ENCODE results near the genes RAB23 and PHF3.

- PRO-cap = no peak
- RAMPAGE, long total RNA, 2 experiments = no peak in any of the 2 experiments
Measured at GRCh38 chr6:53746274-53746763, 48.5 kb upstream of the LRRC1 start.

GRCh38 chr6:53795562-53796627 is 1.1 kb downstream of the LRRC1 start:
- PRO-cap = no peak
- RAMPAGE, long total RNA, 2 experiments = no peak in any of the 2 experiments

DNA sequence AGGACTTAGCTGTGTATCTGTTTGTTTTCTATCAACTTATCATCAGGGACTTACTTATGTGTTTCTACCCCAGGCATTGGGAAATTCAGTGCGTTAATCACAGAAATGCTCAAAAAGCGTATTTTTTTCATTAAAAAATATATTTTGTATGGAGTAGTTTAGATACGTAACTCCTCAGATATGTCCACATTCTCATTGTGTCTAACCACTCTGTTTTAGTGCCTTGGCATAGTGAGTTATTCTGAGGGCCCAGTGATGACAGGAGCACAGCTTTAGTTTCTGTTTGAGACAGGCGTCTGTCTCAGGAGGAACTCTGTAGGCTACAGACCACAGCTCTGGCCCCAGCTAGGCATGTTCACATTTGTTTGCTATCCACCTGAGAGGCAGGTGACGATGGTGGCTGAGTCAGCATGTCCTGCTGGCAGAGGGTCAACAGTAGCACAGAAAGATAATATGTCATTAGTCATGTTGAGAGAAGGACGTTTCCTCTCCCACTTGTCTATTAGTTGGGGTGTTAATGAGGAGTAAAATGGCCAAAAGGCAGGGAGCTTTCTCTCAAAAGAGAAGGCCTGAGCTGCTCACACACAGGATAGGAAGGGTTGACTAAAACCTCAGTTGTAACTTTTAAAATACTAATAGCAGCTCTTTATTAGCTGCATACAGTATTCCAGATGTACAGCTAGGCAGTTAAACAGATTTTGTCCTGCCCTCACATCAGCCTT is 16.3 kb downstream of the LRRC1 start:
- PRO-cap = no peak
- RAMPAGE, long total RNA, 2 experiments = no peak in any of the 2 experiments

DNA sequence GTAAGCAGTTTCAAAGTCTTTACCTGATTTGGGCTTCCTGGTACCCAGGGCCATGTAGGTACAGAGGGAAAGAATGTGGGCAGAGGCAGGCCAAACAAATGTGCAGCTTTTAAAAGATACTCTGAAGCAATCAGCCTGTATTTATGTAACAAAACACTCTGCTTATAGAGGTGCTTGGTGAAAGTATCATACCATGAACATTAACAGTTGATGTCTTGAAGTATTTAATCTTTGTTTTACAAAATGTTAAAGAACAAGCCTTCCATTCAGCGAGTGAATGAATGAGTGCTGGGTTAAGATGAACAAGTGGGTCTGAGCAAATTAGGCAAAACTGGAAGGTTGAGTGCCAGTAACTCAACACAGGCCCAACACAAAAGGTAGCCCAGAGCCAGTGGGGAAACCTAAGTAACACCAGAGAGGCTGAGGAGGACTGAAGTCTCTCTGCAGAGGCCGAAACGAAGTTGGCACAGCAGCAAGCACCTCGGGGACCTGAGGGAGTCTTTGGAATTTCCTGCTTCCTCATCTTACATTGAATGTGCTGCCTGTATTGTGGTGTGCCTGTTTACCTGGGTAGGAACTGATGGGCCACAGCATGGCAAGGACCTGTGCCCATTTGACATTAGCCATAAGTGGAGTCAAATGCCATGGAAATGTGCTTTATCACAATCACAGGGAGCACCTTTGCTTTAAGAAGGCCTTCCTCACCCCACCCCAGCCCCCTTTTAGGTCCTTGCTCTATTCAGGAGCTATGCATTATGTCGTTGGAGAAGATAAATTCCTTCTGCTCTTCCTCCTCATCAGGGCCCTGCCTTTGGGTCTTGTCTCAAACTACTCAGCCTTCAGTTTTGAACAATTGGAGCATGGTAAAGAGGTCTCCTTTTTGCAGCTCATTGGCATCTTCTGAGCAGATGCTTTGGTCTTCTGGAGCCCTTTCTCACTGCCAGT is 60.5 kb downstream of the LRRC1 start:
- PRO-cap = no peak
- RAMPAGE, long total RNA, 2 experiments = start-site peak on the plus strand in 1 of 2 experiments, centred at position 584 of the sequence, 19 reads per replicate

GRCh38 chr6:56516963-56517796 is 269.8 kb upstream of the COL21A1 start:
- PRO-cap = no peak
- RAMPAGE, long total RNA, 2 experiments = no peak in any of the 2 experiments

DNA sequence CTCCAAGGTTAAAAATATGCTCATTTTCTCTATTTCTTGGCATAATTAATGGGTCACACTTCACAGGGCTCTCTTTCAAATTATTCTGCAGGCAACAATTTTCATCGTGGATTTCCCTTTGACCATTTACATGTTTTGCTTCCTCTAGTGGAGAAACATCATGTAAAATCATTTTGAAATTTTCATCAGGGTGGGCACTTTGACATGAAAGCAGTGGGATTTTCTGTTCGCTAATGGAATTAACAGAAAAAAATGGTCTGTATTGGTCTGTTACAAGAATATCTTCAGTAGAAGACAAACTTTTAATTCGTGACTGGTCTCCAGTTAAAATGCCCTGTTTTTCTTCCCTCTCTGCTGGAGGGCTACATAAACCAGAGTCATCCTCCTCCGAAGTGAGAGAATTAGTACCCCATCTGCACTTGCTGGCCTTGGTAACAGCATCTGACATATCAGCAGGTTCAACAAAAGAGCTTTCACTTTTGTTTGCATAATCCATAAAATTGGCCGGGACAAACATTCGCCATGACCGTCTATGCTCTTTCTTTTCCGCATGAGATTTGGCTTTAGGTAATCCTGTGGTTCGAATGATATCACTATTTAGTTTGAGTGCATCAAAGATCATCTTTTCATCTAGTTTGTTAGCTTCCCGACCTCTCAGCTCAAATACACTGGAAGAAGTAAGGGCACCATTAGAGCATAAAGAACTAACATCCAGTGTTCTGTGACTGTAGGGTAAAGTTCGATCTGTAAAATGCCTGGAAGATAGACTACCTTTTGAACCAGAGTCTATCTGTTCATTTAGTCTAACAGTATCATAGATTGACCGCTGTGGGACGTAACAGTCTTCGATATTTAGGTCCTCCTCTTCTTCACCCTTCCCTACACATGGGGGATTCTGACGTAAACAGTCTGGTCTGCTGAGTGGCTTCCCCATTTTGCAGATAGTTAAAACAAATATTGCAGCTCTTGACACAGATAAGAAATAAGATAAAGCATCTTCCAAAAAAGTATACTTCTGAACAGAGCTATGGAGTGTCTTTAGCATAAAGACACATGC is 293.6 kb upstream of the COL21A1 start:
- PRO-cap = bidirectional peak, plus-strand start at position 490 of the sequence, minus-strand start at position 434 of the sequence
- RAMPAGE, long total RNA, 2 experiments = no peak in any of the 2 experiments

DNA sequence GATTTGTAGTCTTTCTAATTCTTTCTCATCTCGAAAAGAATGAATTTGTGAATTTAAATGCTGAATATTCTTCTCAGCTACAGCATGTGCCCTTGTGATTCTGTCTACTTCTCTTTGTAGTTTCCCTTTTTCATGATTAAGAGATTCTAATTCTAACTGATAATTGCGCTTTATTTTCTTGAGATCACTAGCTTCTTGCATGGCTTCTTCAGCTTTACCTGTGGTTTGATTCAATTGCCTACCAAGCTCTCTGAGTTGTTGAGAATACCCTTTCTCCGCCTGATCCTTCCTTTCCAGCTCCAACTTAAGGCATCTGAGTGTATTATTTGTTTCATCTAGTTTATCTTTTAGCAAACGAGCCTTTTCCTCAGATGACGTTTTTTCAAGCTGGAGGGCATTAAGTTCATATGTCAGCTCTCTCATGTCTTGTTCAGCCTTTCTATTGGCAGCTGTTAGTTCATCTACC is 335.1 kb downstream of the DST start:
- PRO-cap = no peak
- RAMPAGE, long total RNA, 2 experiments = no peak in any of the 2 experiments

GRCh38 chr6:56691133-56691502 is 263.5 kb downstream of the DST start:
- PRO-cap = unidirectional peak, plus-strand start at chr6:56691398
- RAMPAGE, long total RNA, 2 experiments = no peak in any of the 2 experiments

- PRO-cap = no peak
- RAMPAGE, long total RNA, 2 experiments = no peak in any of the 2 experiments
Measured at GRCh38 chr6:56842042-56842536, 112.5 kb downstream of the DST start.

- PRO-cap = bidirectional peak, plus-strand start at chr6:57222409, minus-strand start at chr6:57222307
- RAMPAGE, long total RNA, 2 experiments = start-site peak on the minus strand in 2 of 2 experiments, at chr6:57222278-57222322 at its widest, 16 to 24 reads per replicate
Measured at GRCh38 chr6:57222096-57222700, at the start of gene RAB23. RAB23 (minus strand) TSS chr6:57222307.

GRCh38 chr6:57224875-57225240 is 2.8 kb upstream of the RAB23 start:
- PRO-cap = no peak
- RAMPAGE, long total RNA, 2 experiments = no peak in any of the 2 experiments

GRCh38 chr6:57288132-57288742 is 29.2 kb upstream of the PRIM2 start:
- PRO-cap = no peak
- RAMPAGE, long total RNA, 2 experiments = no peak in any of the 2 experiments

DNA sequence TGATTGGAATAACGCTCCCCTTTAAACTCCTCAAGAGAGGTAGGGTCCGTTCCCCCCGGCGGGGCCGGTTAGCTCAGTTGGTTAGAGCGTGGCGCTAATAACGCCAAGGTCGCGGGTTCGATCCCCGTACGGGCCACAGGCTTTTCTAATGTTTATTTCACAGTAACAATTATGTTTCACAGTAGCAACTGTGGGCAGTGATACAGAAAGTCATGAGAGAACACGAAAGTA is 505.4 kb downstream of the PRIM2 start:
- PRO-cap = no peak
- RAMPAGE, long total RNA, 2 experiments = no peak in any of the 2 experiments

DNA sequence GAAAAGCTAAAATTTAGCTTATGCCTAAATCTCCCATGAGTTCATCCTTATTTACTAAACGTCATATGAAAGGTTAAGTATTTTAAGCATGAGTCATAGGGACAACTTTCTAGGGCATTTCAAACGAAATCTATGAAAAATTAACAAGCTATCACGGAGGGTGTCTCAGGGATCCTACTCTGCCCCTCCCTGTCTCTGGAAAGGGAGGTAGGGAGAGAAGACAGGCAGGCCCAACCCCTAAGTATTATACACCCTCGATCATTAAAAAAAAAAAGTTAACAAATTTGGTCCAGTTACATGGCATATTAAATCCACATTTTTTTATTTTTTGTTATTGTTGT is 124.0 kb upstream of the PTP4A1 start:
- PRO-cap = no peak
- RAMPAGE, long total RNA, 2 experiments = no peak in any of the 2 experiments

DNA sequence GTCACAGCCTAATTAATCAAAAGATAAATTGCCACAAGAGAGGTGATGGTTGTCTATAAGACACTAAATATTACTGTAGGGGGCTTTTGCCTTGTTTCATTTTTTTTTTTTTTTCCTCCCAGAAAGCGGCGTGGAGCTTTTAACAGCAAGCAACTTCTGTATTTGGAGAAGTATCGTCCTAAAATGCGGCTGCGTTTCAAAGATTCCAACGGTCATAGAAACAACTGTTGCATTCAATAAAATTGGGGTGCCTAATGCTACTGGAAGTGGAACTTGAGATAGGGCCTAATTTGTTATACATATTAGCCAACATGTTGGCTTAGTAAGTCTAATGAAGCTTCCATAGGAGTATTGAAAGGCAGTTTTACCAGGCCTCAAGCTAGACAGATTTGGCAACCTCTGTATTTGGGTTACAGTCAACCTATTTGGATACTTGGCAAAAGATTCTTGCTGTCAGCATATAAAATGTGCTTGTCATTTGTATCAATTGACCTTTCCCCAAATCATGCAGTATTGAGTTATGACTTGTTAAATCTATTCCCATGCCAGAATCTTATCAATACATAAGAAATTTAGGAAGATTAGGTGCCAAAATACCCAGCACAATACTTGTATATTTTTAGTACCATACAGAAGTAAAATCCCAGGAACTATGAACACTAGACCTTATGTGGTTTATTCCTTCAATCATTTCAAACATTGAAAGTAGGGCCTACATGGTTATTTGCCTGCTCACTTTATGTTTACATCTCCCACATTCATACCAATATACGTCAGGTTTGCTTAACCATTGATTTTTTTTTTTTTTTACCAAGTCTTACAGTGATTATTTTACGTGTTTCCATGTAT is 7.9 kb downstream of the PTP4A1 start:
- PRO-cap = no peak
- RAMPAGE, long total RNA, 2 experiments = no peak in any of the 2 experiments

DNA sequence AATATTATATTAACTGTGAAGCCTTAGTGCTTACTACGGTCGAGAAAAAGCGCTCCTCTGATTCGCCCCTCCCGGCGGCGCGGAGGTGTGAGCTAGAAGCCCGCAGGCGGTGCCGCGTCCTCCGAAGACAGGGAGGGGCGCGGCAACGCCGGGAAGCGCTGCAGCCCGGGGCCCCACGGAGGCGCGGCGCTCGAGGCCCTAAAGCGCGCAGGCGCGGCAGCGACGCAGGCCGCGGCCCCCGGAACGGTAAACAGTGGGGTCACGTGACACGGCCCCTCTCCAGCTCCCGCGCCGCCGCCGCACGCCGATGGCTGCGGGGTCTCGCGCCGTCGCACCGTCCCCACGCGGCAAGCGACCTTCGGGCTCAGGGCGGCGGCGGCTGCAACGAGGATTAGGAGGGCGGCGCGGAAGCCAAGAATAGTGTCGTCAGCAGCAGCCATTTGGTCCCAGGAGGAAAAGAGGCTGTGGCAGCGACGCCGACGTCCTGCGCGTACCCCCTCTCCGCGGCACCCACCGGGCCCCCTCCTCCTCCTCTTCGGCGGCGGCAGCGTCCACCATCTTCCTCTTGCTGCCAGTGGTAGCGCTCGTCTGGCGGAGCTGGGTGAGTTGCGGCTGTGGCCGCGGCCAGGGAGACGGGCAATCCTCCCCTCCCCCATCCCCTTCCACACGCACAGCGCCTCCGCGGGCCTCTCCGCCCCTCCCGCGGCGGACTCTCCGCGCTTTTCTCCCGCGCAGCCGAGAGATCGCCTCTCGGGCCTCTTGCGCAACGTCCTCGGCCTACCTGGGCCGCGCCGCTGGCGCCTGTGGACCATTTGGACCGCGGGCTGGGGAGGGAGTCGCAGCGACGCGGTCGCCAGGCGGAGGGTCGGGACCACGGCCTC is at the start of gene PHF3:
PHF3 (plus strand) TSS at position 253 of the 881 bp plus-strand sequence.
- PRO-cap = bidirectional peak, plus-strand start at position 443 of the sequence, minus-strand start at position 129 of the sequence; bidirectional peak, plus-strand start at position 811 of the sequence, minus-strand start at position 641 of the sequence
- RAMPAGE, long total RNA, 2 experiments = start-site peak on the plus strand in 2 of 2 experiments, centred at positions 273 to 549 of the sequence, 46 to 232 reads per replicate

DNA sequence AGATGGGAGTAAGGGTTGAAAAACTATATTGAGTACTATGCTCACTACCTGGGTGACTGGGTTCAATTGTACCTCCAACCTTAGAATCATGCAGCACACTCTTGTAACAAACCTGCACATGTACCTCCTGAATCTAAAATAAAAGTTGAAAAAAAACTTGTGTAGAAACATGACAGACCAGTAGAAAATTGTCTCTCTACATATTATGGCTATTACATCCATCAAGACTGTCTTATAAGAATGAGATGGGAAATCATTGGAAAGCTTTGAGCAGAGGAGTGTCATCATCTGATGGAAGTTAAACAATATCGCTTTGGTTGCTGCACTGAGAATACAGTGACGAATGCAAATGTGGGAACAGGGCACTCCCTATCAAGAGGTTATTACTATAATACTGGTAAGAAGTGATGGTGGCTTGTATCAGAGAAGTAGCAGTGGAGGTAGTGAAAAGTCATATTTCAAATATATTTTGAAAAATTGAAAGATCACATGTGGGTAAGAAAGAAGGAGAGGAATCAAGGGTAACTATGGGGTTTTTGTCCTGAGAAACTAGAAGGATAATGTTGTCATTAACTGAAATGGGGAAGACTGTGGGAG is 98.6 kb downstream of the PHF3 start:
- PRO-cap = no peak
- RAMPAGE, long total RNA, 2 experiments = no peak in any of the 2 experiments

DNA sequence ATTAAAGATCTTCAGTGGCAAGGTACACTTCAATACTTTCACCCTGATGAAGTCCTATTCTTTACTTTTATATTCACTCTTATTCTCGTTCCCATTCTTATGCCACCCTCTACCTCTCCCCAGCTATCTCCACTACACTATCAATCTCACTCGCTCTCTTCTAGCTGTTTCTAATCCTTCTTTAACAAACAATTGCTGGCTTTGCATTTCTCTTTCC is 319.7 kb downstream of the PHF3 start:
- PRO-cap = no peak
- RAMPAGE, long total RNA, 2 experiments = no peak in any of the 2 experiments

DNA sequence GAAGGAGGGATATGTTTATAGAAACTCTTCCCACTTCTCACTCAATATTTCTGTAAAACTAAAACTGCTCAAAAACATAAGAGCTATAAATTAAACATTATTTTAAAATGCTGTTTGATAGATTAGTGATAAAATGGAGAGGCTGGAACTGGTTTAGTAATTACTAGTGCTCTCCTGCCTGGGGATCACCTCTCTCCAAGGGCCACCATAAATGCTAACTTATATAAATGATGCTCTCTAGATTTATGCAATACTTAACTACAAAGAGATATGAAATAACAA is 521.6 kb upstream of the ZC3H11C start:
- PRO-cap = no peak
- RAMPAGE, long total RNA, 2 experiments = no peak in any of the 2 experiments

- PRO-cap = no peak
- RAMPAGE, long total RNA, 2 experiments = no peak in any of the 2 experiments
Measured at GRCh38 chr6:66329133-66329332, 622.0 kb upstream of the EYS start.

Data from lower leg skin (tissue), 2 donors.